Left lung (tissue), 1 donor: ENCODE measurements around a stretch of chr2.

DNA sequence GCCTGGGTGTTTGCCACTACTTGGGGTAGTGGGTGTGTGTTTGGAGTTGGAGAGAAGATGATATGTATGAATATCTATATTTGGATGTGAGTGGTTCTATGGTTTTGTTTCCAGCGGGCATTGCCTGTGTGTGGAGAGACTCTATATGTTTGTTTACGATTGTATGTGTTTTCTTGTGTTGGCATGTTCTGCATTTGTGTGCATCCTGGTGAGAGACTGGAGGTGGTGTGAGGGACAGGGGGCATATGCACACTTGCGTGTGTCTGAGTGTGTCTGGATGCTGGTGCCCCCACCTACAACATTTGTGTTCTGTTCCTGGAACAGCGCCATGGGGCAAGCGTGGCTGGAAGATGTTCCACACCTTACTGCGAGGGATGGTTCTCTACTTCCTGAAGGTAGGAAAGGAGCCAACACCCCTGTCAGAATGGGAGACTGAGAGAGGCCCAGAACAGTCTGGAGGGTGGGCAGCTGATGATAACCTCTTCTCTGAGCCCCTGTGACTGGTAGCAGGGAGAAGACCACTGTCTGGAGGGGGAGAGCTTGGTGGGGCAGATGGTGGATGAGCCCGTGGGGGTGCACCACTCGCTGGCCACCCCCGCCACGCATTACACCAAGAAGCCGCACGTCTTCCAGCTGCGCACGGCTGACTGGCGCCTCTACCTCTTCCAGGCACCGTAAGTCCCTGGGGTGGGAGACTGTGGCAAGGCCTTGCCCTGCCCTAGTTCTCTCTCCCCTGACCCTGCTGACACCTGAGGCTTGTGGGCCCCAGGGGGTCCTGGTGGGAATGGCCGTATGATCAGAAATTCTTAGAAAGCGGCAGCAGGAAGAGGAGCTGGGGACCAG lies 23.7 kb downstream of the PSD4 start:
- PRO-cap, result no peak

GRCh38 chr2:113206177-113206946 lies 32.6 kb downstream of the PSD4 start:
- PRO-cap, result no peak

- PRO-cap, result no peak
Measured at GRCh38 chr2:113209163-113209782, 35.5 kb downstream of the PSD4 start.

DNA sequence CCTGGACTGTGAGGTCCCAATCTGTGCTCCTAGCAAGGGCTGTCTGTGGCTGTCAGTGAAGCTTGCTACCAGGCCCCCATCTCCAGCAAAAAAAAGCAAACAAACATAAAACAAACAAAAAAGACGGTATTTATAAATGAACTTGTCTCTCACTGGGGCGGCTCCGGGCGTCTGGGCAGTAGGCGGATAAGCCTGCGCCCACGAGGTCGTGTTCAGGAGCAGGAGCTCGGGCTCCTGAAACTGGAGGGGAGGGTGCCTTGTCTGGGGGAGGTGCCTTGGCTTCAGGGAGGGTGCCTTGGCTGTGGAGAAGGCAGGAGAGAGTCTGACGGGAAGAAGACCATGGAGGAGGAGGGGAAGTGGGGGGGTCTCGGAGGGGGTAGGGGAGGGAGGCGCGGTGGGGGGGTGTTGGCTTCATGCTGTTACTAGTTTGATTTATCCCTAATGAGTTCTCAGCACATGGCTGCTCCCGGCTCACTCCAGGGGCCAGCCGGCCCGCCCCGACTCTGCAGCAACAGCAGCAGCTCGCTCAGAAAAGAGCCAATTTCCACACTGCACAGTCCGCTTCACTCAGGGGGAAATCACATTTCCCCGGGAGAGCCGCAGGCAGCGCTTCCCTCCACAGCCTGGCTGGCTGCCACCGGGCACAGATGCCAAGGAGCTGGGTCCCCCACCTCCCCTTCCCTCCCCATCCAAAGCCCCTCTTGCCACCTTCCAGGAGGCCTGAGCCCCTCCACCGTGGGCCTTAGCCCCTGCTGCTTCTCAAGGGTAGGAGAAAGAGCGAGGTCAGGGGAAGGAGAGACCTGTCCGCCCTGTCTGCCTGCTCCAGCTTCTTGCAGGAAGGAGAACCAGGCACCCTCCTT lies 38.7 kb downstream of the PSD4 start:
- PRO-cap, result no peak

GRCh38 chr2:113218947-113219368 lies 45.2 kb downstream of the PSD4 start:
- PRO-cap, result no peak

DNA sequence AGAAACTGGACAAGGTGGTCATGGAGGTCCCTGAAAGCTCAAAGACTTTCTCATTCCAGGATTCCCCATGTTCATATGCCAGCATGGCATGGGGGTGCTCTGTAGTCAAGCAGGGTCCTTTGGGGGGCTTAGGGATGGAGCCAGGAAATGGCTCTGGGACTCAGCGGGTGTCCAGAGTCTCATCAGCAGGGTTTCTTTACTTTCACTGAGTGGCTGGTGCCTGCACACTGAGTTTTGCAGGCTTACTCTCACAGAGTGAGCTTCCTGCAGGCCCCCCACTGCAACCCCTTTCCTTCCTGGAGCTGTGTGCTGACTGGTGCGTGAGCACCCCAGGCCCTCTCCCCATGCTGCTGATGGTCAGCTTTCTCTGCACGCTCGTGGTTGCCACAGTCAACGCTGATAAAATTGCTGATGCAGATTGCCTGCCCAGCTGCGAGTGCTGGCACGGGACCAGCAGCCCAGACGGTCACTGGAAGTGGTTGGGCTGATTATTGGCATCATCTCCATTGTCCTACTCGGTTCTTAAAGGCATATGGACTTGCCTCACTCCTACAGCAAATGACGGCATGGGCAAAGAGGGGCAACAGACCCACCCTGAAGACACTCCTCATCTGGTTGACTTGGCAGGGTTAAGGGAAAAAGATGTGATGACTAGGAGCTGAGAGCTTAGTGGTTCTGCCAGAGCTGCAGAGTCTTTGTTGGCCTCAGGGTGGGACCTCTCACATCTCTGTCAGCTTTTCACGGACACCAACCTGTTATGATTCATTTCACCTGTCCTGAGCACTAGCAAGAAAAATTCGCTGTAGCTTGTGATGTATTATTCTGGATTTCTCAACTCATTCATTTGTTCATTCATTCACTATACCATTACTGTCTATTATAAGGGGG lies 38.6 kb downstream of the PAX8 start:
- PRO-cap, result no peak

GRCh38 chr2:113390159-113390906 lies 47.2 kb upstream of the ZNG1B start:
- PRO-cap, result no peak

GRCh38 chr2:113542545-113542853 lies 44.0 kb downstream of the FOXD4L1 start:
- PRO-cap, result no peak

DNA sequence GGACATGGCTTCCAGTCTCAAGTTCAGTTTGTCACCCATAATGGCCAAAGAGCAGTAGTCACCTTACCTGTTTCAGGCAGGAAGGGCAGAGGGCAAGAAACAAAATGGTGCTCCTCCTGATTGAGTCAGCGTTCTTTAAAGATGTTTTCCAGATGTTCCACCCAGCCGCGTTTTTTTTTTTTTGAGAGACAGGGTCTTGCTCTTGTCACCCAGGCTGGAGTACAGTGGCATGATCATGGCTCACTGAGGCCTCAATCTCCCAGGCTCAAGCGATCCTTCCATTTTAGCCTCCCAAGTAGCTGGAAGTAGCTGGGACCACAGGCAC lies 8.2 kb upstream of the ACTR3 start:
- PRO-cap, result no peak

DNA sequence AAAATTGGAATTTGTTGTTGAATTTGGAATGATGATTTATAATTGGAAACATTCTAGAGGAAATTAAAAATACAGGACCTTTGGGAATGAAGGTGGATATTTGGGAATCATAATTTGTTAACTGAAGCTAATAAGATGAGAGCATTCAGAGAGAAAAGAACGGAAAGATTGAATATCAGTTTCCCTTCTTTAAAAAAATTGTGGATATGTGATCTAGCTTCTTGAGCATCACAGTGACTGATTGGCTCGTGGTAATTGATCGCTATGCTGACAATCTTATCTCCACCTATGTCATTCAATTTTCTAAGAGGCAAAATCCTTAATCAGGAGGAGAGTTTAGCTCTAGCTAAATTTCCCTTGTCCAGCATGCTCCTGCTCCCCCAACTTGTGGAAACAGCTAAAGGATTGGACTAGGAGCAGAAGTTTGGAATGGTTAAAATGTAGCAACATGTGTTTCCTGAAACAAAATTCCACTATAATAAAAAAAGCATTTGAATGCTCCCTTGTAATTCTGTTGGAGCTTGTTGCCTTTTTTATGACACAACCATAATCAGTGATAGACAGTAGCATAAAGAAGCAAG lies 6.7 kb downstream of the ACTR3 start:
- PRO-cap, result no peak

- PRO-cap, result no peak
Measured at GRCh38 chr2:117968627-117969296, 45.1 kb downstream of the CCDC93 start.

DNA sequence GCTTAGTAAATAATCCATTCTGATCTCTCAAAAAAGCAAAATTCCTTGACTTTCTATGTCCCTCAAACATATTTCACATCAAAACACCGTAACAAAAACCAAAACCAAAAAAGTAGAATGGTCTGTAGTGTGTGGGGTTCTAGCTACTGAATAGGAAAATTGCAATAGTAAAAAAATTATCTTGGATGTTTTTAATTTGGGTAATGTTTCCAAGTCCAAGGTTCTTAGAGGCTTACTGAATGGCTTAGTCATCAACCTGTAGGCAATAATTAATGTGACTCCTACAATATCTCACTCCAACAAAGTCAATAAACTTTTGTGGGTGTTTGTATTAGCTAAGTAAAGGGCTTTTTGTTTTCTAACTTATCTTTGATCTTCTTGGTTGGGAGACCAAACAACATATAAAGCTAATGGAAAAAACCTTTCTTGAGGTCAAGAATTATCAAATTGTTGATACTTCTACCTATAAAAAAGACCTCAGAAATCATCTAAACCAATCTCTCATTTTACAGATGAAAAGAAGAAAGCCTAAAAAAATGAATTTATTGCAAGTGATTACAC lies 2.6 kb upstream of the INSIG2 start:
- PRO-cap, result no peak

DNA sequence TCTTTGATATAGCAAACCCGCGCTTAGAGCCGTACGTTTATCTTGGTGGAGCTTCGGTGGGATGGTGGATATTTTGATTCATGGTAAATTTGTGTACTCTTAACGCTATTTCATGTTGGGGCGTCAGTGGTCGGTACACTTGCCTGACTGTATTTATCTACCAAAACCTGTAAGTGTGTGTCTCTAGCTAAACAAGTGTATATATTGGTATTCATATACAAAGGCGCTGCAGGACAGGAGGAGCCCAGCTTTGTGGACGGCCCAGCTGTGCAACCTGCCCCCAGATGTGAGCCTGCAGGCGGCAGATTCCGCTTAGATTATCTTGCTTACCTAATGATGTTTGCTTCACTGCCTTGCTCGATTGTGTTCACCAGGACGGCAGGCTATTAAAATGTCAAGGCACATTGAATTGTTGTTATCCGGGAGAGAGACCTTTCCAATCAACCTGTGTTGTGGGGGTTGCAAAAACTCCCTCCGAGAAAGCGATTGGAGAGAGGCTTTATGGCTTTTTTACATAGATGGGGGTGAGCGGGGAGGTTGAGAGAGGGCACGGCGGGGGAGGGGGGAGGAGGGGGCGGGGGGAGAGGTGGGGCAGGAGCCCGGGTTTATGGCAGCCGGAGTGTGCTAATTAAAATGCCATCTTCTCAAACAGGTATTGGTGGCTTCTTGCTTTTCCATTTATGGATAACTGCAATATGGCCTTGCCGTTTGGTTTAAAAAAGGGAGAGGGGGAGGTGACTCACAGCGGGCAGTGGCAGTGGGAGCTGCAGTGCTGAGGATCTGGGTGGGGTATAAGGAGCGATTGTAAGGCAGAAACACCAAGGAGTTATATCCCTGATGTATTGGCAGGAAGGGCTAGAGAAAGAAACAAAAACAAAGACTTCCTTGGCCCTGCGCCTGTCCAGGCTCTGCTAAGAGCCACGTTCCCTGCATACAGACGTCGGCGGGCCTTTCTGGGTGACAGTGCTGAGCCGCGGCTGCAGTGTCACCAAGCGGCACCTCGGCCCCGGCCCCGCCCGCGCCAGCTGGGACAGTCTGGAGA lies 97.1 kb downstream of the INSIG2 start:
- PRO-cap, result bidirectional peak, plus-strand start at position 754 of the sequence, minus-strand start at position 549 of the sequence; bidirectional peak, plus-strand start at position 932 of the sequence, minus-strand start at position 942 of the sequence

DNA sequence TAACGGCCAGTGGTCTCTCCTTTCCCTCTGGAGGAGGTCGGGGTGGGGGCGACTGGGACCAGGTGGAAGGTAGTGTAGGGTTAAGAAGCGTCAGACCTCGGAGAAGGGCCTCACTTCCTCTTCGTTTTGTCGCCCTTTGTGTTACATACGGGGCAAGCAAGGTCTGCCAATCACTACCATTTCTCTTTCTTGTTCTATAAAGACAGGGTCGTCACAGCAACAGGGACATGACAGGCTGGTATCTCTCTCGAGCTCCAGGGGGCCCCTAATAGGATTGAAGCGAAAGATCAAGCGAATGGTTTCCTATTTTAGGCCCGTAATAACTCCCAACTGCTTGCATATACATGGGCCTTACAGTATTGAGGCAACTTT lies 136.7 kb downstream of the INSIG2 start:
- PRO-cap, result no peak

DNA sequence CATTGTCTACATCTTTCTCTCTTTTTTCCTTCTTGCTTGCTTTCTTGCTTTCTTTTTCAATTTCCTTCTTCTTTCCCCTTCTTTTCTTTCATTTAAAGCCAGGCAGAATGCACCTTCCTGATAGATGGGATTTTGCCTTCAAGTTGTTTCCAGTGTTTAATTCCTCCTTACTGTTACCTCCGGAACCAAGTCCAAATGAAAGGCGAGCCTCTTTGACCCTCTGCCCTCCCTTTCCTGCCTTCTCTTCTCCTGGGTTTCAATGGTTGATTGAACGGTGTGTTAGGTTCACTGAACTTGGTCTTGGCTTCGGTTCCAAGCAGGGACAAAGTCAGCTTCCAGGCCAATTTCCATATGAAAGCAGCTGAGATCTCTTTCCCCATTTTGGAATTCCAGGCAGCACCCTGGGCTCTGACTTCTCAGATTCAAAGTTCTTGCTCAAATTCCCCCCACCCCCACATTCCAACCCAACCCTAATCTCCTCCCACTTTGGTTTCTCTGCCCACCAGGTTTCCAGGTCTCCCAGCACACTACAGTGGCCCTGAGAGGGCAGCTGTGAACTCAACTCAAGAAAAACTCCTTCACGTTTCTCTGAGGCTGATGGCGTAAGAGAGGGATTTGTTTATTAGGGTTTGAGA lies 230.9 kb downstream of the INSIG2 start:
- PRO-cap, result no peak

DNA sequence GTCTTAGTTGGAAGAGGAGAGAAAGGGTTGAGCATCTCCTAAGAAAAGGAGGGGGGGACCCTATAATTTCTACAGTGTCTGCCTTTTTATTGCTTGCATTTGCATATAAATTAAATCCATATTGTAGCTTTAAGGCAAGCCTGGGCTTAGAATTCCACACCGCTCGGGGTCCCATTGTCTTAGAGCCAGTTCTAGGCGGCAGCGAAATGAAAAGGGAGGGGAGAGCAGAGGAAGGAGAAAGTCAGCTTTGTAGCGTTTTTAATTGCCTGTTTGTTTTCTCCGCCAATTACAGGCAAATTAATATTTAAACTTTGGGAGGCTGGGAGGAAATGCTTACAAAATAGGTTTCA lies 39.4 kb downstream of the EN1 start:
- PRO-cap, result no peak

DNA sequence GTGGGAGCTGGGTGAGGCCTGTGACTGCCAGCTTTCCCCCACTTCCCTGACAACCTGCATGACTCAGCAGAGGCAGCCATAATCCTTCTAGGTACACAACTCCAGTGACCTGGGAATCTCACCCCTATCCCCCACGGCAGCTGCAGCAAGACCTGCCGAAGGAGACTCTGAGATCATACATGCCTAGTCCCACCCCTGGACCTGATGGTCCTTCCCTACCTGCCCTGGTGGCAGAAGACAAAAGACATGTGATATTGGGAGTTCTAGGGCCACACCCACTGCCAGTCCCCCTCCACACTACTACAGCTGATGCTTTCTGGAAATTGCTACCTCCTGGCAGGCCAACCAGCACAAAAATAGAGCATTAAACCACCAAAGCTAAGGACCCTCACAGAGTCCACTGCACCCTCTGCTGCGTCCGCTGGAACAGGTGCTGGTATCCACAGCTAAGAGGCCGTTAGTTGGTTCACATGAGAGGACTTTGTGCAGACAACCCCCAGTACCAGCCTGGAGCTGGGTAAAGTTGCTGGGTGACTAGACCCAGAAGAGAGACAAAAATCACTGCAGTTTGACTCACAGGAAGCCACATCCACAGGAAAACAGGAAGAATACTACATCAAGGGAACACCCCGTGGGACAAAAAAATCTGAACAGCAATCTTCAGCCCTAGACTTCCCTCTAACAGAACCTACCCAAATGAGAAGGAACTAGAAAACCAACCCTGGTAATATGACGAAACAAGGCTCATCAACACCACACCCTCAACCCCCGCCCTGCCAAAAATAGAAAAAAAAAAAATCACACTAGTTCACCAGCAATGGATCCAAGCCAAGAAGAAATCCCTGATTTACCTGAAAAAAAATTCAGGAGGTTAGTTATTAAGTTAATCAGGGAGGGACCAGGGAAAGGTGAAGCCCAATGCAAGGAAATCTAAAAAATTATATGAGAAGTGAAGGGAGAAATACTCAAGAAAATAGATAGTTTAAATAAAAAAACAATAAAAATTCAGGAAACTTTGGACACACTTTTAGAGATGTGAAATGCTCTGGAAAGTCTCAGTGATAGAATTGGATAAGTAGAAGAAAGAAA lies 12.6 kb downstream of the MARCO start:
- PRO-cap, result unidirectional peak, minus-strand start at position 680 of the sequence

- PRO-cap, result no peak
Measured at GRCh38 chr2:119225018-119225972, 1.7 kb downstream of the STEAP3 start.

GRCh38 chr2:119262937-119263602 lies 39.4 kb downstream of the STEAP3 start:
- PRO-cap, result no peak

- PRO-cap, result no peak
Measured at GRCh38 chr2:119349327-119349839, 17.3 kb downstream of the C2orf76 start.